Measurements from ENCODE around the gene PTAR1.

DNA sequence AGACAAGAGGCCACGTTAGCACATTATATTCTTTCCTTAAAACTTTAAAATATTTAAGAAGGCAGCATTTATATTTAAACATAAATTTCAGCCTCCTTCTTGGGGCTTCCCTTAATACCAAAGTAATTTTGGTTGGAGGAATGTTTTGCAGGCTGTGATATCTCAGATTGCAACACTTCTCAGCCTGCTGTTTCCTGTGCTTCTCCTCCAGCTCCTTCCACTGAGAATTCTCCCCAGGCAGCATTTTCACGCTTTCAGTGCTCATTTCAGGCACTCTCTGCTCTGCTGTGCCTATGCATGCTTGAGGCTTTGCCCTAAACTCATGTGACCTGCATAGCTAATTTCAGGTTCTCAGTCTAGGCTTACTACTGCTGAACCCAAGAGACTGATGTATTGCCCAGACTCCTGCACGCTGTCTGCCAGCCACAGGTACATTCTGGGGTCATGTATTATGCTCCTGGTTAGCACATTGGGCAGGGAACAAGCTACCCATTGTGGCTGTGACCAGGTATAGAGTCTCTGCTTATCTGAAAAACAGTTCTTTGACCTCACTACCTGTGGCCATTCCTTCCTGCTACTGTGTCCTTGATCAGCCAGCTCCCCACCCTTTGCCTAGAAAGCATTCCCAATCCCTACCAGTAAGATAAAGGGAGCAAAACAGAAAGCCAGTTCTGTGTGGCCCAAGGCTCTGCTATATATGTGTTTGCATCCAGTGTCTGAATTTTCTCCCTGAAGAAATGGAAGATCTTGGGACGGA, 34.6 kb downstream of the PIP5K1B start:
- PRO-cap: no peak

GRCh38 chr9:68749317-68750099, 30.4 kb upstream of the PABIR1 start:
- PRO-cap: no peak

GRCh38 chr9:68802495-68803397, 22.9 kb downstream of the PABIR1 start:
- PRO-cap: unidirectional peak, minus-strand start at chr9:68802851

DNA sequence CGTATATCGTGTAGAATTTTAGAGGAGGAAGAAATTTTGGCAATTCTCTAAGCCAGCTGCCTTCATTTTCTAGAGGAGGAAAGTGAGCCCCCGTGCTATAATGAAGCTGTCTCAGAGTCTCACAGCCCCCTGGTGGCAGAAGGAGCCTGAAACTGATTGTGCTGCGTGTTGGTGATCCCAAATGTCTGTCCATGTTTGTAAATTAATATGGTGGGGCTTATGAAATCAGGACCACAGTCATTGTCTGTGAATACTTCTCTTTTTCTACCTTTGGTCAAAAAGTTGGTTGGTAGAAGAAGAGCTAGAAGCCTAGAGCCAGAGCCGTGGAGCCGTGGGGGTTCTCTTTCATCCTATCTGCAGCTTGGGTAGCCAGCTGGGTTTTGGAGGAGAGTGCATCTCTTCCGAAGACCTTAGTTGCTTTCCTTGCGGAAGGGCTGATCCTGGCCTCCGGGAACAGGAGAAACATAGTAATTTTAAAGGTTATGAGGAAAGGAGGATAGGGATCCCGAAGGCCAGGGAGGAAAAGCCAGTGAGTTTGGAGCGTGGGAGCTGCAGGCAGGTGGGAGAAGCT, 65.3 kb downstream of the PABIR1 start:
- PRO-cap: no peak

GRCh38 chr9:68871778-68872738, 92.2 kb downstream of the PABIR1 start:
- PRO-cap: unidirectional peak, minus-strand start at chr9:68871917

- PRO-cap: no peak
Observed at GRCh38 chr9:68973684-68974089, 40.2 kb downstream of the PRKACG start.

DNA sequence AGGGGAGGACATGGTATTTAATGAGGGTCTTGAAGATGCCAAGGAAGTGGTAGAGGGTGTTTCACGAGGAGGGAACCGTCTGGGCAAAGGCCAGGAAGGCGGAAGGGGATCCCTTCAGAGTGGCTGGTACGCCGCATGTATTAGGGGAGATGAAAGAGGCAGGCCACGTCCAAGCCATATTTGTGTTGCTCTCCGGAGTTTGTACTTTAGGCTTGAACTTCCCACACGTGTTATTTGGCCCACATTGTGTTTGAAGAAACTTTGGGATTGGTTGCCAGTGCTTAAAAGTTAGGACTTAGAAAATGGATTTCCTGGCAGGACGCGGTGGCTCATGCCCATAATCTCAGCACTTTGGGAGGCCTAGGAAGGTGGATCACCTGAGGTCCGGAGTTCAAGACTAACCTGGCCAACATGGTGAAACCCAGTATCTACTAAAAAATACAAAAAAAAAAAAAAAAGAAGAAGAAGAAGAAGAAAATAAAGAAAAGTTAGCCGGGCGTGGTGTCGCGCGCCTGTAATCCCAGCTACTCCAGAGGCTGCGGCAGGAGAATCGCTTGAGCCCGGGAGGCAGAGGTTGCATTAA, 1.4 kb downstream of the FXN start:
- PRO-cap: no peak

DNA sequence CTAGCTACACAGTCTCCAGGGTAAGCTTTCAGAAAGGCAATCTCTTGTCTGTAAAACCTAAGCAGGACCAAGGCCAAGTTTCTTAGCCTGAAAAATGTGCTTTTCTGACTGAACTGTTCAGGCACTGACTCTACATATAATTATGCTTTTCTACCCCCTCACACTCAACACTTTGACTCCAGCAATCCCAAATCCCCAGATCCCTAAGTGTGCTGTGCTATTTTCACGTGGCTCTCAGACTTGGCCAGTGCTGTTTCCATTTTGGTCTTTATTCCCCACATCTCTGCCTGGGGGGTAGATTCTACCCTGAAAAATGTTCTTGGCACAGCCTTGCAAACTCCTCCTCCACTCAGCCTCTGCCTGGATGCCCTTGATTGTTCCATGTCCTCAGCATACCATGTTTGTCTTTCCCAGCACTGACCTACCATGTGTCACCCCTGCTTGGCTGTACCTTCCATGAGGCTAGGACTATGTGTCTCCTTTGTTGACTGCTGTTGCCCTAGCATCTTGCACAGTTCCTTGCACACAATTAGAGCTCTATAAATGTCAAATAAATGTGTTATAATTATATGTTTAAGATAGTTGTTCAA, 43.0 kb downstream of the FXN start:
- PRO-cap: no peak

DNA sequence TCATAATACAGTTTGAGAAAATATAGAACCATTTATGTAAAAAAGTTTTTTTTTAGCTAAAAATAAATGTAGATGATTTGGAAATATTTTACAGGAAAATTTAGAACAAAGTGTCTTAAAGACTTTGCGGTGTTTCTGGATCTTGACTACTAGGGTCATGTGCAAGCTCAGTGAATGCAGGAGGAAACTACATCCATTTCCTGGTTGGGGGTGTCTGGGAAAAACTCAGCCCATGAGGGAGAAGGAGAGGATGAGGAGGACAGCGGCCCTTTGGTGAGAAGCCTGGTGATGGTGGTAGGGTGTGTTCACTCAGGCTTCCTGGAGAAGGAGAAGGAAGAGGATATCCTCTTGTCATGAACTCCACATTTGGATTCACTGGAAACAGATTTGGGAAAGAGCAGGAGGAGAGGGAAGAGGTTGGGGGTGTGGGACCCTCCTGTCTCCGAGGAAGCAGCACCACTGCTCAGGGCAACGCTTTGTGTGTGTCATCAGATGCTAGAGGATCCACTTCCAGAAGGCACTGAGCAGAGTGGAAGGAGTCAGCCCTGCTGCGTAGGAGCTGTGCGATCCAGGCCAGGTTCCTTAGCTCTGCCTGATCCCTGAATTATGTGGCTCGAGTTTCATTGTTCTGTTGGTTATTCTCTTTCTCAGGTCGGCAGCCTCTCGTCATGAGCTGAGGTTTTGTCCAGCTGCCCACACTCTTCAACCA, 37.4 kb upstream of the TJP2 start:
- PRO-cap: no peak

GRCh38 chr9:69273113-69273597, 51.9 kb upstream of the ENTREP1 start:
- PRO-cap: no peak

DNA sequence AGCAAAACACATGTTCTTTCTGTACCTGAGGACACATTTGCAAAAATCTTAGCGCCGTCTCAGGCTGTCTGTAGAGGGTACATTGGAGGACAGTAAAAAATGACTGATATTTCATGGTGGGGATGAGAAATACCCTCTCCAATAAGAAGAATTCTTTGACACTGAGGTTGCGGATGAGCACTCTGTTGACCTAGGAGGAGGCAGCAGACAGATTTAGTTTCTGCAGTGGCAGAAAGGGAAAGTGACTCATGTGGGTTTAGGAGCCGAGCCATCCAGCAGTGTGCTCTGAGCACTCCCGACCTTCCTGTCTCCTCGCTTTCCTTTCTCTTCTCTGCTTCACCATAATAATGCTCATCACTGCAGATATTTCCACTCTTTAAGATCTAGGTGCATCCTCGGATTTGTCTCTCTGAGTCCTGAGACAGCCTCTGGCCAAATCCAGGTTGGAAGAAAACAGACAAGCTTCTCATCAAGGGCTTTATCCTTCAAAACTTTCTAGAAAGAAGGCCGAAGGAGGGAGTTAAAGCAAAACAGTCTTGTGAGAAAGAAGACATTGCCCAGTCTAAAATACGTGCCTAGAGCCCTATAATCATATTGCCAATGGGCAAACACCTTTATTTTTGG, 54.7 kb downstream of the ENTREP1 start:
- PRO-cap: no peak

- PRO-cap: no peak
Observed at GRCh38 chr9:69527392-69527788, 144.8 kb downstream of the APBA1 start.

DNA sequence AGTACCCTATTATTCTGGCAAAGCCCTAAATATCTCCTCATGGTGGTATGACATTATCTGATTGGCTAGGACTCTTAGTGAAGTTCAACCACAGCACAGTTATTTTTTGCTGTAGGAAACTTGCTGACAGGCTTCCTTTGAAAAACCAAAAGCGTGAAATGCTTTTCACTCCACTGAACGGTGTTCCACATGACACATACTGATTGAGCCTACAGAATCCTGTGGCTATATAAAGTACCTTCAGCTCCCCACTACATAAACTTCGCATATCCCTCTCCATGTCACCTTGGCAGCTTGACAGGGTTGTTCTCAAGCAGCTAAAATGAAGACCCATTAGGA, 91.7 kb downstream of the APBA1 start:
- PRO-cap: no peak

GRCh38 chr9:69758901-69759236, 942 bp downstream of the PTAR1 start:
- PRO-cap: no peak

- PRO-cap: bidirectional peak, plus-strand start at chr9:69759612, minus-strand start at chr9:69759532; bidirectional peak, plus-strand start at chr9:69759735, minus-strand start at chr9:69759723; bidirectional peak, plus-strand start at chr9:69760152, minus-strand start at chr9:69760002
Observed at GRCh38 chr9:69759324-69760597, at the start of gene PTAR1. Gene PTAR1, minus strand, starts transcription at chr9:69760011.

GRCh38 chr9:69805713-69806077, 14.9 kb upstream of the CFAP95 start:
- PRO-cap: no peak

DNA sequence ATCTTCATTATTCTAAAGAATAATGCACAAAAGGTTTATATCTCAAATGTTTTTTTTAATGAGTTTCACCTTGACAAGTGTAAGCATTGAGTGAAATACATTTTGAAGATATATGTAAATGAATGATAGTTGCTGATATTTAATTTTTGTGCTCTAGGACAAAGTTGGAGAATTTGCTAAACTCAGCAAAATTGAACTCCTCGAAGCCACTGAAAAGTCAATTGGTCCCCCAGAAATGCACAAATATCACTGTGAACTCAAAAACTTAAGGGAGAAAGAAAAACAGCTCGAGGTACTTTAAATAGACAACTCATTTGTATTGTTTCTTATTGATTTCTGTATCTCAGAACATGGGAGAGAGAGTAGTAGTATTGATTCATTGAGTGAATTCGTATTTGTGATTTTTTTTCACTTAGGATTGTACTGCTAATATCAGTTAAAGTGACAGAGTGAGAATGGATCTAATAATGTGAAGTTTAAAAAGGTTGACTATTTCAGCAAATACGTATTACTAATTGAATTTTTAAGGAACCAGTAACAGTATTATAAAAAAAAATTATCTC, 19.6 kb downstream of the SMC5 start:
- PRO-cap: no peak

DNA sequence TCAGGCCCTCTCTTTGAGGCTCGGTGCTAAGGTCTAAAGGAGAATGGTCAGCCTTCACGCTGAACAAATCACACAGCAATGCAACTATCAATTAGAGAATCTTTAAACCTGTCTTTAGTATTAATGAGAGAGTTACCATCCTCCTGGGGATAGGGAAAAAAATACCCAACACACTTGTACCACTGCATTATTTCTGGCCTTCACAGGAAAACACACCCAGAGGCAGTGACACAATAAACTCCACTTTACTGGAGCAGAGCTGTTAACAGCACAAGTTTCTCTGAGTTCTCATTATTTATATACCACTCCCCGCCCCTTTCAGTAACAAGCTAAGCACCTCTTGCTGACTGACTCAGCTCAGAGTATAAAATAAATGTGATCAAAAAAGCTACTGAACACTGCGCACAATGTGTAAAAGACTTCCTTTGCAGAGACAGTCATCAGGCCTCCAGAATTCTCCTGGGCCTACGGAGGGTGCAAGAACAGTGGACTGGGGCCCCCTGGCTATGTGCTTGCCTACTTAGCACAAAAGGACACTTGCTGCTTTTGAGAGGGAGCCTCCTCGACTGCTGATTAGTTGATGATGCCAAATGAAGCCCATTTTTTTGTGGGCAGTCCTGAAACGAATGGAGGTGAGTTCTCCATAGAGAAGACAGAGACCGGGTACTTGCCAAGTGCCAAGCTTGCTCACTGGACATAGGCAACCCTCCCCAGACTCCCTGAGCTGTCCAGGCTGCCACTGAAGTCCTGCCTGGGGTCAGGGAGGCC, 21.5 kb downstream of the KLF9 start:
- PRO-cap: no peak

DNA sequence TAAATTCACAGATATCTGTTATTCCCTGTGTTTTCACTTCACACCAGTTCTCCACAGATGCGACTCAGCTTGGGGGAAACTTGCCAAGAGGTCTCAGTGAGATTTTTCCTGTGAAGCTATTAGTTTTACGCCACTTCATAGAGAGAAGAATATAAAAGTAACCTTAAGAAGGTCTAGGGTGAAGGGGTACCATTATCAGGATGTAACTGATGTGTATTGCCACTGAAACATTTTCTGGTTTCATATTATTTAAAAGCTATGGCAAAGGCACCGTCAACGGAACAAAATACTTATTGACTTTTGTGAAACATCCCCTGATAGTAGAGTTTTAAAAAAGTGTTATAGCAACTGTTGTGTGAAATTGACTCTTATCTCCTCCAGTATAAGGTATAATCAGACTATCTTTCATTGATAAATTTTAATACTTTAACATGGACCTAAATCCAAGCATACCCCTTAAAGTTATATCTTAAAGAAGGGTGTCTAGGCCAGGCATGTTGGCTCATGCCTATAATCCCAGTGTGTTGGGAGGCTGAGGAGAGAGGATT, 42.3 kb upstream of the KLF9 start:
- PRO-cap: unidirectional peak, plus-strand start at position 252 of the sequence

GRCh38 chr9:70466914-70467646, 52.6 kb upstream of the KLF9 start:
- PRO-cap: no peak

All from pulmonary lymph node (tissue), 1 donor.